Placental epithelial cell (primary cell): ENCODE measurements around a stretch of chr15.

DNA sequence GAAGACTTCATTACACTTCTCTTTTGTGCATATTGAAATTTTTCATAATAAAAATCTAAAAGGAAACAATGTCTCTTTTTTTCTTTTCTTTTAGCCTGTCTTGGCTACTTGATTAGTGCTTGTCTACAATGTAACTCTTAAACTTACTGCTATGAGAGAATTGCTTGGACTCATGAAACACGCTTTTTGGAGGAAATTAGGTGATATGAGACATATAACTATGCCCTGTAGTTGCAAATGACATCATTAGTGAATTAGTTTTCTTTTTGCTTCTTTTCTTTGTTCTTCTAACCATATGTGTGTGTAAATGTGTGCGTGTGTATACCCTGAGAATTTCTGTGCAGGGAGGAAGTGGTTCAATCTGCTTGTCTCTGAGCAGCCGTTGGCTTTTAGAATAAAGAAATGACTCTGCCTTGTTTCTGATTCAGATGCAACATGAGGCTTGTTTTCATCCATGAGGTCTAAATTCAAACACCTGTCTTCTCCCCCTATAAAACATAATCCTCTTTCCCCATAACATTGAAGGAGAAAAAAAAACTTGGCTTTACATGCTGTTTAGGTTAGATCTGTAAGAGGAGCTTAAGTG lies 30.7 kb upstream of the BLM start:
- CAGE, long polyA plus RNA: no peak

- CAGE, long polyA plus RNA: no peak
Observed at GRCh38 chr15:90819455-90819772, 49.0 kb upstream of the FURIN start.

DNA sequence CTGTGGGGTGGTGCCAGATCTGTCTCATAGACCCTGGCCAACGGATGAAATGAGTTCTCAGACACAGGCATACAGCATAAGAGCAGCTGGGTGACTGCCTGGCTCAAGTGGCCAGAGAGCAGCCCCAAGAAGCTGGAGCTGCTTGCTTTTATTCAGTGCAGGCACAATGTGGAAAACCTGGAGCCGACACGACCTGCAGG lies 44.8 kb upstream of the FURIN start:
- CAGE, long polyA plus RNA: no peak

GRCh38 chr15:90868901-90869494 lies 610 bp downstream of the FURIN start:
- CAGE, long polyA plus RNA: no peak

DNA sequence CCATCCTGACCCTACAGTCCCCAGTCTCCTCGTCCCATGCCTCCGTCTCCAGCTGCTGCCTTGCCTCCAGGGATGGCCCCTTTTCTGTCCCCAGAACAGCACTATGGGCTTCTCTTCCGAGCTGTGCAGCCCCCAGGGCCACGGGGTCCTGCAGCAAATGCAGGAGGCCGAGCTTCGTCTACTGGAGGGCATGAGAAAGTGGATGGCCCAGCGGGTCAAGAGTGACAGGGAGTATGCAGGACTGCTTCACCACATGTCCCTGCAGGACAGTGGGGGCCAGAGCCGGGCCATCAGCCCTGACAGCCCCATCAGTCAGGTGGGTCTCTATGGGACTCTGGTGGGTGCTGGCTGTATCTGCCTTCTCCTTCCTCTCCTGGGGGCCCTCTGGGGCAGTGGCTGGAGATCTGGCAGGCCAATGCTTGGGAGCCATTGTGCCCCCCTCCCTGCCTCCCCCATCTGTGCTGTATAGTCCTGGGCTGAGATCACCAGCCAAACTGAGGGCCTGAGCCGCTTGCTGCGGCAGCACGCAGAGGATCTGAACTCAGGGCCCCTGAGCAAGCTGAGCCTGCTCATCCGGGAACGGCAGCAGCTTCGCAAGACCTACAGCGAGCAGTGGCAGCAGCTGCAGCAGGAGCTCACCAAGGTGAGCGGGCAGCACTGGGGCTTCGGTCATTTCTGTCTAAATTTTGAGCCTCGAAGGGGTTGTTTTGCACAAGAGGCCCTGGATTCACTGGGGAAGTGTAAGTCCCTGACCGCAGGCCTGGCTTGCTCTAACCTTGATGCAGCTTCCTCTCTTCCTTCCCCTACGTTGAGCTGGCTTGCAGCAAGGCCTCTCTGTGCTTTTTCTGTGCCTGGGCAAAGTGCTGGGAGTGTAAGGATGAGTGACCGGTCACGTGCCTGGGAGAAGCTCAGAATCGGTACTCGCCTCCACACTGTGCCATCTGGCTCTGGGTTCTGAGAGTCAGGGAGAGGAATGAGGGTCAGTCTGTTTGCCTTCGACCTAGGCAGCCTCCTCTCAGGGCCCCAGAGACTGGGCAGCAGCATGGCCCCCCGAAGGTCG lies 969 bp downstream of the FES start:
- CAGE, long polyA plus RNA: no peak

DNA sequence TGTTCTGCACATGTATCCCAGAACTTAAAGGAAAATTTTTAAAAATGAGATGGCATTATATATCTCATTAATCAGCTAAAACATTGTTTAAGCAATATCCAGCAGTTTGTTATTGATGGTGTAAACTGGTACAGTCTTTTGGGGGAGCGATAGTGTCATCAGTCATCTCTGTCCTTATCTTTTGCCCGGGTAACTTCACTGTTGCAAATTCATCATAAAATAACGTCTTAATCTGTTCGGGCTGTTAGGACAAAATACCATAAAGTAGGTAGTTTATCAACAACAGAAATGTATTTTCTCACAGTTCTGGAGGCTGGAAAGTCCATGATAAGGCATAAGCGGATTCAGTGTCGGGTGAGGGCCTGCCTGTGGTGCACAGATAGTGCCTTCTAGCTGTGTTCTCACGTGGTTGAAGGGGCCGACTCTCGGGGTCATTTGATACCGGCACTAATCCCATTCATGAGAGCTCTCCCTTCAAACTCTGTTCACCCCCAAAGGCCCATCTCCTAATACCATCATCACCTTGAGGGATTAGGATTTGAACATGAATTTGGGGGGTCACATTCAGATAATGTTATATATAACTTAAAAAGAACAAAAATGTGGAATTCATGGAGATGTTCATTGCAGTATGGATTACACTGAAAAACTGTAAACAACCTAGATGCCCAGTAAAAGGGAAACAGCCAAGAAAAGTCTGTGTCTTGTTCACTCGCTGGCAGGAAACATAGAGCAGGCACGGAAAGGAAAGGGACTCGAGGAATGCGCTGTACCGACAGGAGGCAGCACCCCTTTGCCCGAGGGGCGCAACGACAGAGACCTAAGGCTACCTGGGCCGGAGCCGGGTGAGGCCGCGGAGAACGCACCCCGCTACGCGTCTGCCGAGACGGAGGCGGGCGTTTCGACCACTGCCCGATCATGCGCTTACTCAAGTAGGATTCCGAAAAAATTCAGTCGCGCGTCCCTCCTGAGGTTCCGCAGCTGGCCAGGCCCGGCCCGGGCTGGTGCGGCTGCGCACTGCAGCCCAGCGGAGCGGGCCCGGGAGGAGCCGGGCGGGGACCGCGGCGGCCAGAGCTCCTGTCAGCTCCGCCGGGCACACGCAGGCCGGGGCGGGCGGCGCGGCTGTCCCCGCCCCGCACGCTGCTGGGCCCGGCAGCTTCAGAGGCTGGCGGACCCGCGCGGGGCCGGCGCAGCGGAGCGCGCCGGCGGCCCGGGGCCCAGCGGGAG lies 1.1 kb upstream of the MAN2A2 start:
- CAGE, long polyA plus RNA: no peak

DNA sequence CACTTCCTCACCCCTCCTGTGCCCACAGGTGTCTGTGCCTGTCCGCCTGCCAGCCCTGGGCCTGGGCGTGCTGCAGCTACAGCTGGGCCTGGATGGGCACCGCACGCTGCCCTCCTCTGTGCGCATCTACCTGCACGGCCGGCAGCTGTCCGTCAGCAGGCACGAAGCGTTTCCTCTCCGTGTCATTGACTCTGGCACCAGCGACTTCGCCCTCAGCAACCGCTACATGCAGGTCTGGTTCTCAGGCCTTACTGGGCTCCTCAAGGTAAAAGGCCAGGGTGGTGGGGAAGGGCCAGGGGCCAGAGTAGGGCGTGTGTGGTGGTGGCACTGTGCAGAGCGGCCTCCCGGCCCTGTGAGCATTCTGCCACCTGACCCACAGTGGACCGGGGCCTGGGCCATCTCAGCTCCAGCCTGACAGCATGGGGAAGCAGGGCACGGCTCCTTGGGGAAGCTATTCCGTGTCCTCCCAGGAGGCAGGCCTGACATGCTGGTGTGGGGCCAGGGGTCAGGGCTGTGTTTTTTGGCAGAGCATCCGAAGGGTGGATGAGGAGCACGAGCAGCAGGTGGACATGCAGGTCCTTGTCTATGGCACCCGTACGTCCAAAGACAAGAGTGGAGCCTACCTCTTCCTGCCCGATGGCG lies 9.0 kb downstream of the MAN2A2 start:
- CAGE, long polyA plus RNA: no peak

GRCh38 chr15:90912754-90913853 lies 10.0 kb downstream of the MAN2A2 start:
- CAGE, long polyA plus RNA: no peak

DNA sequence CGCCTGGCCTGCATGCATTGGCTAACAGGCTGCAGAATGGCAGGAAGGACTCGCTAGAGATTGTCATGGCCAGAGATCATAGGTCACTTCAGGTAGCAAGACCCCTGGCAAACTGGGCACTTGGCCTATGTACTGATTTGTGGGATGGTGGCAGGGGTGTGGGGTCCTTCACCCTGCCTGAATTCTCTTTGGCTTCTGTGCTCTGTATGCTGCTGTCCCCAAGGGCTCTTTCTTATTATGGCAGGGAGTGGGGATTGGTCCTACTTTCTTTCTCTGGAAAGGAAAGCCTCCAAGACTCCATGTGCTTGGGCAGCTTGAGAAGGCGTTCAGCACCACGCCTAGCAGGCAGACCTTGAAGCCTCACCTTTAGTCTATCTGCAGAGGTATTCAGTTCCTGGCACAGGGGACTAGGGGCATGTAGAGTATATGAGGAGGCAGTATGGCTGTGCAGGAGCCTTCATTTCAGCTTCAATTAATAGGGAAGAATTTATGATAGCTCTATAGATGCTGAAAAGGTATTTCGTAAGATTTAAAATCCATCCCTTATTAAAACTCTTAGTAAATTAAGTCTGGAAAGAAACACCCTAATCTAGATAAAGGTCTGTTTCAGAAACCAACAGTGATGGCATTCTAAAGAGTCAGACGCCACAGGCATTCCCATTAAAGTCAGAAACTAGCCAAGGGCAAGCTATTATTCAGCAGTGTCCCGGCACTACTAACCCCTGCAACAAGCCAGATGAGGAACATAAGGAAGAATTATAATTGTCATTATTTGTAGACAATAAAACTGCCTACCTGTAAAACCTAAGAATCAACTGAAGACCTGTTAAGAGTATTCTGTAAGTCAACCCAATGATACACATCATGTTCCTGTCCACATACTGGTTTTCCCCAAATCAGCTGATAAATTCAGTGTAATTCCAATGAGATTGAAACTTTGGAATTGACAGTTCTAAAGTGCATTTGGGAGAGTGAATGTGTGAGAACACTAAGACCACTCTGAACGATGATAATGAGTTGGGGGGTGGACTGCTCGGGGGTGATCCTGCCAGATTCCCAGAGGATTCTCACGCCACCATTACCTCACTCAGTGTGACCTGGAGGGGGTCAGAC lies 11.6 kb downstream of the HDDC3 start:
- CAGE, long polyA plus RNA: no peak

DNA sequence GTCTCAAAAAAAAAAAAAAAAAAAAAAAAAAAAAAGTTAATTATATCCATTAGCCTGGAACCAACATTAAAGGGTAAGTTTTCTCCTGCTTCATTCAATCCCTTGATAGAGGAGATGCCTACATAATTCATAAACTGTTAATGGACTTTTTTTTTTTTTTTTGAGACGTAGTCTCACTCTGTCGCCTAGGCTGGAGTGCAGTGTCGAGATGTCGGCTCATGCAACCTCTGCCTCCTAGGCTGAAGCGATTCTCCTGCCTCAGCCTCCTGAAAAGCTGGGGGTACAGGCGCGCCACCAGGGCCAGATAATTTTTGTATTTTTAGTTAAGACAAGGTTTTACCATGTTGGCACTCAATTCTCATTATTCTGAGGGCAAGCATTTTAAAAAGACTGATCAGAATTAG lies 1.3 kb downstream of the PRC1 start:
- CAGE, long polyA plus RNA: no peak

GRCh38 chr15:90995008-90995543 lies 741 bp upstream of the PRC1 start:
- CAGE, long polyA plus RNA: no peak

DNA sequence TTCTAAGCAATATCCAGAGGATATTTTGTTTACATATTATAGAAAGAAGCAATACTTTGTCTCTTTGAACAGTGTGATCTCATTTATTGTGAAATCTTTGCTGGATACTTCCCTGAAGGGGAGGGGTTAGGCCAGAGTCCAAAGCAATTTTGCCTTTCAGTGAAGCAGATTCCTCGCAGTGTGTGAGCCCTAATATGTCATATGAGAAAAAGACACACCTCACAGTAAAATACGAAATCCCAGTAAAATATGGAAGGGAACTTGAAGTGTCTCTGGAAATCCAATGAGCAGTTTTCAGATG lies 158.6 kb upstream of the SLCO3A1 start:
- CAGE, long polyA plus RNA: no peak

- CAGE, long polyA plus RNA: no peak
Observed at GRCh38 chr15:91852293-91853166, 978 bp upstream of the SLCO3A1 start.

DNA sequence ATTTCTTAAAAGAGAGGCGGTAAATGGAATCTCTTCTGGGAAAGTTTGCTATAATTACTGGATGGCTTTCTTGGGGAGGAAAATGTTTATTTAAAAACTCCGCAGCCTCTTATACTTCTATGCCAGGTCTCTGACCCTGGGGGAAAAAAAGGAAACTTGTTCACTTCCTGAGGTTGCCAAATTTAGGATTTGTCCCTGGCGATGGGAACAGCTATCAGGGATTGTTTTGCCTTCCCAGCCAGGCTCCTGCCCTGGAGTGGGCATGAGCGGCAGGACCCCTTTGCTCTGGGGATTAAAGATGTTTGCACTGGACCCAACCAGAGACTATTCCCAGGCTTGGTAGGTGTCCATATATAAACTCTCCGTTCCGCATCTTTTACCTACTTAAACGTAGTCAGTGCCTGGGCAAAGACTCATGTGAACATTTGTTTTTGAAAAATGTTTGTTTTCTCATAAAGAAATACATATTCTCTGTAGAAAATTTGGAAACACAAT lies 175.6 kb downstream of the SLCO3A1 start:
- CAGE, long polyA plus RNA: no peak

GRCh38 chr15:92029880-92030222 lies 176.3 kb downstream of the SLCO3A1 start:
- CAGE, long polyA plus RNA: no peak

GRCh38 chr15:92095584-92096273 lies 242.2 kb downstream of the SLCO3A1 start:
- CAGE, long polyA plus RNA: no peak

- CAGE, long polyA plus RNA: no peak
Observed at GRCh38 chr15:92184809-92185040, 209.0 kb upstream of the ST8SIA2 start.

GRCh38 chr15:92654162-92654790 lies 1.3 kb downstream of the FAM174B start:
- CAGE, long polyA plus RNA: no peak

- CAGE, long polyA plus RNA: no peak
Observed at GRCh38 chr15:92711239-92712057, 55.9 kb upstream of the FAM174B start.

GRCh38 chr15:92818435-92819705 lies 81.3 kb upstream of the CHD2 start:
- CAGE, long polyA plus RNA: no peak